Right common carotid artery plus branches (tissue), 1 donor: ENCODE results near the genes POP7, SLC12A9, TRIM56, AP1S1 and FIS1.

DNA sequence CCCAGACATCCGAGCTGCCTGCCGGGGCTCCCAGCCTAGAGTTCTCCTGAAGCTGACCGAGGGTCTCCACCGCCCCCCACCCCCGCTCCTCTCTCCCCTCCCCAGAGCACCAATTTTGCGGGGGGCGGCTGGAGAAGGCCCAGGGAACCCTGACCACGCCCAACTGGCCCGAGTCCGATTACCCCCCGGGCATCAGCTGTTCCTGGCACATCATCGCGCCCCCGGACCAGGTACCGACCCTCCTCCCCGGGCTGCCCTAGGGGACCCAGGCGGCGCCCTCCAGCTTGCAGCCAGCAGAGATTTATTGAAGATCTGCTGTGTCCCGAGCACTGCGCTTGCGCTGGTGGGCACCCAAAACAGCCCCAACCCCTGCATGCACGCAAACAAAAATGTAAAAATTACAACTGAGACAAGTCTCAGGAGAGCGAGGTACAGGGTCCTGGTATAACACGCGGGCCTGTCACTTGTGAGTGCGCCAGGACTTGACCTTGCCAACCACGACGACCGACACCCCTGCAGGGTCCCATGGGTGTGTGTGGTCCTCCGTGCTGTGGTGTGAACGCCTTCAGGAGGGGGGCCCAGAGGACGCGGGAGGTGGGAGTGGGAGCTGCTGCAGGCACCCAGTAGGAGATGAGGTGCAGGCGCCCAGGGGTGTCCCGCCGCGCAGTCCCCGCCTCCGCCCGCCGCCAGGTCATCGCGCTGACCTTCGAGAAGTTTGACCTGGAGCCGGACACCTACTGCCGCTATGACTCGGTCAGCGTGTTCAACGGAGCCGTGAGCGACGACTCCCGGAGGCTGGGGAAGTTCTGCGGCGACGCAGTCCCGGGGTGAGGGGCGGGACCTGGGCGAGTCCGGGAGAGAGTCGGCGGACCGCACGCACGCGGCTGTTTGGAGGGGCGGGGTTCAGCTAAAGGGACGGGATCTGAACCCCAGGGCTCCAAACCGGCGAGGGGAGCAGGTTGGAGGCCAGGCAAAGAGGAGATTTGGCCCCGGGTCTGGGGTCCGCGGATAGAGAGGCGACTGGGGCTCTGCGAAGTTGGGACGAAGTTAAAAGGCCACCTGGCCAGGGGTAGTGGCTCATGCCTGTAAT is 3.2 kb downstream of the PCOLCE start:
- PRO-cap, result no peak

DNA sequence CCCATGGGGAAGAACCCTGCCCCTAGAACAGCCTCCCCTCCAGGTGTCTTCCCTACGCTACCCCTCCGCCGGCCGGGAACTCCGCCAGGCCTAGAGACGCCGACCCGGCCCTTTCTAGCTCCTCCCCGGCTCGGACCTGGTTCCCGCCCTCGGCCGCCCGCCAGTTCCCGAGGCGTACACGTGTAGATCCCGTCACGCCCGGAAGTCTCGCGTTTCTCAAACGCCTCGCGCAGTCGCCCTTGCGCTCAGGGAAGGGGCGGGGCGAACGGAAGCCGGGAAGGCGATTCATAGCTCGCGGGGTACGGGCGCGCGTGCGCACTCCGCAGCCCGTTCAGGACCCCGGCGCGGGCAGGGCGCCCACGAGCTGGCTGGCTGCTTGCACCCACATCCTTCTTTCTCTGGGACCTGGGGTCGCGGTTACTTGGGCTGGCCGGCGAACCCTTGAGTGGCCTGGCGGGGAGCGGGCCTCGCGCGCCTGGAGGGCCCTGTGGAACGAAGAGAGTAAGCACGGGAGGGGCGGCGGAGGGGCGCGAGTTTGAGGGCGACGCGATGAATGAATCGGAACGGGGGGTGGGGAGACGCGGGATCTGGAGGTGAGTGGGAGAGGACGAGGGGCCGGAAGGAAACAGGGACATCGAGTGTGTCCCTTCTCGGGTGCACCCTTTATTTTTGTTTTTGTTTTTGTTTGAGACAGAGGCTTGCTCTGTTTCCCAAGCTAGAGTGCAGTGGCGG is at the start of gene POP7:
POP7 (plus strand) TSS at position 318 of the 732 bp plus-strand sequence.
- PRO-cap, result bidirectional peak, plus-strand start at position 275 of the sequence, minus-strand start at position 138 of the sequence

- PRO-cap, result no peak
Observed at GRCh38 chr7:100824883-100825610, 2.3 kb downstream of the EPHB4 start.

GRCh38 chr7:100826624-100827332 is 545 bp downstream of the EPHB4 start:
- PRO-cap, result unidirectional peak, plus-strand start at chr7:100827006; bidirectional peak, plus-strand start at chr7:100827253, minus-strand start at chr7:100827255

GRCh38 chr7:100852001-100853193 is at the start of gene SLC12A9:
TSS of gene SLC12A9 (plus strand) at chr7:100852713.
- PRO-cap, result bidirectional peak, plus-strand start at chr7:100852726, minus-strand start at chr7:100852600

DNA sequence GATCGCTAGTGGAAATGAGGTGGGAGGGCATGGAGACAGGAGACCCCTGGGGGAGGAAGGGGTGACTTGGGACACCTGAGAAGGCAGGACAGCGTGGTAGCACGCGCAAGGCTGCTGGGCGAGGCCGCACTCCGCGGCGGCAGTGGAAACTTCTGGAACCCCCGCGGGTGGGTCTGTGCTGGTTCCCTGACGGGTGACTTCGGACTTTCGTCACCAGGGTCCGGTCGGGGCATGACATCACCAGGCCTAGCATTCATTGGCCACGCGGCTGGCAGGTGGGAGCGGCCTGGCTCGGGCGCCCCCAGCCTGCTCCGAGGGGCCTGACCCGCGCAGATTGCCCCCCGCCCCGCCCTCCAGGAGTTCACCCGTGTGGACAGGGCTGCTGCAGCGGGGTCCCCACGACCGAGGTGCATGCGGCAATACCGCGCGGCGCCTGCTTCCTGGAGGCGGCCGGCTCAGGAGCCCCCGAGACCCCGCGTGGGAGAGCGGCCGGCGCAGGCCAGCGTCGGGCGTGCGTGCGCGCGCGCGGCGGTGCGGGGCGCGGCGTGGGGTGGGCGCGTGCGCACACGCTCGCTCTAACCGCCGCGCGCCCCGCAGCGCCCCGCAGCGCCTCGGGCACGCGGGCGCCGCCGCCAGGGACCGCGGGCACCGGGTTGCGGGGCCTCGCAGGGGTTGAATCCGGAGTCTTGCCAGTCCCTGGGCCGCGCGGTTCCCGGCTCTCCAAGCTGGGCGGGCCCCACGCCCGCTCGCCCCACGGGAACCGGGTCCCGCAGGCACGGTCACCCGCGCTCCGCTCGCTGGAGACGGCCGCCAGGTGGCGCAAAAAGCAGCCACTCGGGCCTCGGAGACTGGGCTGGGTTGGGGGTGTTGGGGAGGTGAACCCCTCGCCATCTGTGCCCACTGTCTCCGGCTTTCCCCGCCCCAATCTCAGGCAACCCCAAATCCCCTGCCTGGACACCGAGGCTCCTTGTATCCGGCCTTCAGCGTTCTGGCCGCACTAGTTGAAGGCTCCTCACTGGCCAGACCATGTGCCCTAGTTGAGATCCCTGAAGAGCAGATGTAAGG is 1.1 kb upstream of the ACHE start:
- PRO-cap, result unidirectional peak, minus-strand start at position 201 of the sequence

DNA sequence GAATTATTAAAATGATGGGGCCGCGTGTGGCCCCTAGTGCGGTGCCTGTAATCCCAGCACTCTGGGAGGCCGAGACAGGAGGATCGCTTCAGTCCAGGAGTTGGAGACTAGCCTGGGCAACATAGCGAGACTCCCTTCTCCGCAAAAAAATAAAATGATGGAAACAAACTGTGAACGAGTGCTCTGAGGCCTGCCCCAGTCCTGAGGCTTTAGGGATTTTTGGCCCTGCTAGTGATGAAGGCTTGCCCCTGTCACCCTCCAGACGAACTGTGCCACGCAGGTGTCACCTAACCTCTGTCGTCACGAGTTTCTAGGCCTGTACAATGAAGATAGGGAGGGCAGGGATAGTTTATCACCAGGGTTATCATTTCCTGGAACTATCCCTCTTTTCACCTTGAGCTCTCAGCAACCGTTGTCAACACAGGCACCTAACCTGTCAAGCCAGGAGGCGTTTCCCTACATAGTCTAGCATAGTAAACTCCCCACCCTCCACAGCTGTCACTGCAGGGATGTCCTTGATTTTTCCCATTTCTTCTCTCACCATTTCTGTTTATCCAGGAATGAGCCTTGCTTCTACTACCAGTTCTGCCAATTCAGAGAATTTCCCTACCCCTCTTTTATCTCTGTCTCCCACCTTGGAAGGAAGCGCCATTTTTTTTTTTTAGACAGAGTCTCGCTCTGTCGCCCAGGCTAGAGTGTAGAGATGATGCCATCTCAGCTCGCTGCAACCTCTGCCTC is 2.1 kb upstream of the ACHE start:
- PRO-cap, result no peak

DNA sequence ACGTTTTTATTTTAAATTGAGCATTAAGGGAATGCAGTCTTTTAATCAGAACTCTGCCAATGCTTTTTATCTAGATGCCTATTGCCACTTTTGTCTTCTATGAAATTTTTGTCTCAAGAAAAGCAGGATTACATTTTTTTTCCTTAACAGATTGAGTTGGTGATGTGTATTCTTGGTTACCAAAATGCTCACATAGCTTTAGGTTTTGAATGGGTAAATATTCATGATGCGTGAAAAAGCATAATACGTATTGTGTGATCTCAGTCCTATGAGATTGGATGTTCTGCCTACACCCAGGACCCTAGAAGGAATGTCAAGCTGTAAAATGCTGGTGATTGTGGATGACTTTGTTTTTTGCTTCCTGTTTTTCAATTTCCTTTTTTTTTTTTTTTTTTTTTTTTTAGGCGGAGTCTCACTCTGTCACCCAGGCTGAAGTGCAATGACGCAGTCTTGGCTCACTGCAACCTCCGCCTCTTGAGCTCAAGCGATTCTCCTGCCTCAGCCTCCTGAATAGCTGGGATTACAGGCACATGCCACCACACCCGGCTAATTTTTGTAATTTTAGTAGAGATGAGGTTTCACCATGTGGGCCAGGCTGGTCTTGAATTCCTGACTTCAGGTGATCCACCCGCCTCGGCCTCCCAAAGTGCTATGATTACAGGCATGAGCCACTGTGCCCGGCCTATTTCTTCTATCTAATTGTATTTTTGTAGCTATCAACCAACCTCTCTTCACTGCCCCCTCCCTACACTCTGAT is 14.7 kb upstream of the ACHE start:
- PRO-cap, result no peak

DNA sequence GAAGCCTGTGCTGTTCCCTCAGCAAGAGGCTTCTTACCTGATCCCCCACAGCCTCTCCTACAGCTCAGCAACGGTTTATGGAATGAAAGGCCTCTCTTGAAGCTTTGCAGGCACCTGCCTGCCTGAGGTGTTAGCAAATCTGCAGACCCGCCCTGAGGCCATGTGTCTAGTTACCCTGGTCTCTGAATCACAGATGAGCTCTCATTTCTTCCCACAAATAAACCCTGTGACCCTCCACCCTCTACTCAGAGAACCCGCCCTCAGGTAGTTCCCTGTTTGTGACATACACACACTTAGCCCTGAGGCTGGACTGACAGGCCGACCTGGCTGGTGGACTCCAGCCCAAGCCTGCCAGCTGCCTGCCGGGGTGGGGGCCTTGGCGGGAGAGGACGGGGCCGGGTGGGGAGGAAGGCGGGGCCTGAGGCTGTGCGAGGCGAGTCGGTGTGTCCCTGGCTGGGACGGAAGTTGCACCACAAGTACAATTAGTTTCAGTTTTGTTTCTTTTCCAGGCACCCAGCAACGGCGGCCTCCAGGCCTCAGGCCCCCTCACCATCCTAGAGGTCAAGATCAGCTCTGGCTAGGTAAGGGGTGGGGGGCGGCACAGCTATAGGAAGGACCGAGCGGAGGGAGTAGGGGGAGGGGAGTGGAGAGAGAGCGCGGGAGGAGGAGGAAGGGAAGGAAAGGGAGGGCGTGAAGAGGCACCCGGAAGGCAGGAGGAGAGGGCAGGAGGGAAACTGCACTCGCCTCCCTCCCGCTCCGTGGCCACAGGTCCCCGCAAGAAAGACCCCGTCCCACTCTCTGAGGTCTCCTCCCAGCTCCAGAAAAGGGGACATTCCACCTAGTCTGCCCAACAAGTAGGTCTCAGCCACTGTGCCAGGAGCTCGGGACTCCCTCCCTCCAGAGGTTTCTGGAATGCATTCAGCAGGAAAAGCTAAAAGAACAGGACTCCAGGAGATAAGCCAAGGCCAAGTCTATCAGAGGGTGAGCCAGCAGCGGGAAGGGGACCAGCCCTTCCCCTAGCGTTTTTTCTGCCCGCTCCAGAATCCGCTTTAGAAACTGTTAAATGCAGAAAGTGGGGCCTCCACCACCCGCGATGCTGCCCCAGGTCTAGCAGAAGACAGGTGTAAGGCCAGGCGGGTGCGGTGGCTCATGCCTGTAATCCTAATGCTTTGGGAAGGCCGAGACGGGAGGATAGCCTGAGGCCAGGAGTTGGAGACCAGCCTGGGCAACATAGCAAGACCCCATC is at the start of gene TRIM56:
TRIM56 (plus strand) TSS at position 491 of the 1,246 bp plus-strand sequence.
- PRO-cap, result unidirectional peak, plus-strand start at position 491 of the sequence; bidirectional peak, plus-strand start at position 962 of the sequence, minus-strand start at position 894 of the sequence

GRCh38 chr7:101095355-101095938 is 10.2 kb downstream of the TRIM56 start:
- PRO-cap, result no peak

DNA sequence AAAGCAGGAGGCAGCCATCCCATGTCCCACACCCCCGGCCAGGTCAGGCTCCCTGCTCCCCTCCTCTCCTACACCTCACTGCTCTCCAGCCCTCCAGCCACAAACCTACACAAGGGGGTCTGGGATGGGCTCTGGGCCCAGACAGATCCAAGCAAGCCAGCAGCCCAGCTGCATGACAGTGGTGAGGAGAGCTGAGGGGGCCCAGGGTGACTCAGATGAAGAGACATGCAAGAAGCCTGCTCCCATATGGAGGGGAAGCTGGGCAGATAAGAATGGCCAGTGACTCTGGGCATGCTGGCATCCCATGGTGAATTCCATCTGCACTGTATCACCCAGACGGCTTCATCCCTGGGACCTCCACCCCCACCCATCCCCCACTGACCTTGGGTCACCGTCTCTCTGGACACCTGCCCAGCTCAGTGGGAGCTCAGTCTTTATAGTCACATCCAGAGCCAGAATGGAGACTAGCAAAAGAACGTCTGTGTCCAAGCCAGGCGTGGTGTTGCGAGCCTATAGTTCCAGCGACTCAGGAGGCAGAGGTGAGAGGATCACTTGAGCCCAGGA is 9.6 kb upstream of the SERPINE1 start:
- PRO-cap, result no peak

DNA sequence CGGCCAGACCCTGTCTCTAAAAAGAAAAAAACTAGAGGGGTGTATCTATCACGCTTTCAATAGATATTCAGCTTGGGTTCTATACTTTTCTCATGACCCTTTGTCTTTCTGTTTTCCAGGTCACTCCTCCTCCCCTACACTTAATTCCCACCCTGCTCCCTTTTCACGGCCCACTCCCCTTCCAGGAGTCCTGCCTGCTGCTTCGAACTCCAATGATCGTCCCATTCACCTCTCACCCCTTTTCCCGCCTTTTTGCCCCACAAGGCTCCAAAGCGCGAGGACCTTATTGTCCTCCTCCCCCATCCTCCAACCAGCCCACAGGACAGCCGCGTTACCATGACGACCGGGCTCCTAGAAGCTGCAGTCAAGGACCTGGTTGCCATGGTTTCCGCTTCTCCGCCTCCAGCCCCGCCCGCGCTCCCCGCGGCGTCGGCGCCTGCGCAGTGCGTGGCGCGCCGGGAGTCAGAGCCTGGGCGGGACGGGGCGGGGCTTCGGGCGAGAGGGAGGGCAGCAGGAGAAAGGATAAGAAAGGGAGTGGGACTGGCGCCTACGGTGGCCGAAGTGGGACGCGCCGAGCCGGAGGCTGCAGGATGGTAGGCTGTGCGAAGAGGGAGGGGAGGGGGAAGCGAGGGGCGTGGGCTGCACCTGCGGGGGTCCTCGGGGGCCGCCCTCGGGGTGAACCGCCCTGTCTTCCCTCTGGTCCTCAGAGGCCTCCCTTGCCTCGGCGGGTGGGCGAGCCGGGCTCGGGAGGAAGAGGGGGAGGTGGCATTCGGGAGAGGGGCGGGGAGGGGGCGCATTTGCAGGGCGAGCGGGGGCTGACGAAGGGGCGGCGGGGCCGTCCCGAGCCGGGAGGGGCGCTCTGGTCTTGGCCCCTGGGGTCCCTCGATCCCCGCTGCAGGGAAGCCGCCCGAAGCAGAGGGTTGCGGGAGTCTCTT is at the start of gene AP1S1:
AP1S1 (plus strand) TSS at position 552 of the 935 bp plus-strand sequence.
- PRO-cap, result unidirectional peak, plus-strand start at position 552 of the sequence

- PRO-cap, result no peak
Observed at GRCh38 chr7:101162462-101163541, 2.6 kb downstream of the VGF start.

DNA sequence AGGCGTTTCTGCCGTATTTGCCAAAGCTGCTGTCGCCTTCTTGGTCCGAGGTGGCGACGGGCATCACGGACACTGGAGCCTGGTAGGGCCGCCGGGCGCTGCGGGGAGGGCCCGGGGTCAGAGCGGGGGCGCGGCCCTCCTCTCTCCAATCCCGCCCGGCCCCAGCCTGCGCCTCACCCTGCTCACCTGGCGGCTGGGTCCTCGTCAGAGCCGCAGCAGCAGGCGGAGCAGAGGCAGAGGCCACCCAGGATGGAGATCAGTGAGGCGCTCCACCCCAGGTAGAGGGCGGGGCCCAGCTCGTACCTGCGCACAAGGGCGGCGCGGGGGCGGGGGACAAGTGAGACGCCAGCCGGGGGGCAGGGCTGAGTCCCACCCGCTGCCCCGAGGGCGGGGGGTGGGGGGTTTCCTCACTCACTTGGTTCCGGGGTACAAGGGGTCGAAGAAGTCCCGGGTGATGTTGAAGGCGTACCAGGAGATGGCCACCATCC is 5.1 kb downstream of the CLDN15 start:
- PRO-cap, result no peak

DNA sequence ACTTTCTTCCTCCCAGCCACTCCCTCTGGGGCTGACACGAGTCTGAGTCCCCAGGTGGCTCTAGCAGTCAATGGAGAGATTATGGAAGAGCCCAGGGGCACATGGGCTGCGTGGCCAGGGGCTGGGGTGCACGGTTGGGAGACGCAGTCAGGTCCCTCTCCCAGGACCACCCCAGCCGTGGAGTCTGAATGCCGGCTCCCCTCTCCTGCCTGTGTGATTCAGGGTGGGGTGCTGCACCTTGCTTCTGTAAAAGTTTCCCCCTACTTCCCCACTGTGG is 1.9 kb downstream of the CLDN15 start:
- PRO-cap, result no peak

GRCh38 chr7:101244530-101245519 is at the start of gene FIS1:
TSS of gene FIS1 (minus strand) at chr7:101245081.
- PRO-cap, result bidirectional peak, plus-strand start at chr7:101244844, minus-strand start at chr7:101244714; bidirectional peak, plus-strand start at chr7:101245140, minus-strand start at chr7:101245081

DNA sequence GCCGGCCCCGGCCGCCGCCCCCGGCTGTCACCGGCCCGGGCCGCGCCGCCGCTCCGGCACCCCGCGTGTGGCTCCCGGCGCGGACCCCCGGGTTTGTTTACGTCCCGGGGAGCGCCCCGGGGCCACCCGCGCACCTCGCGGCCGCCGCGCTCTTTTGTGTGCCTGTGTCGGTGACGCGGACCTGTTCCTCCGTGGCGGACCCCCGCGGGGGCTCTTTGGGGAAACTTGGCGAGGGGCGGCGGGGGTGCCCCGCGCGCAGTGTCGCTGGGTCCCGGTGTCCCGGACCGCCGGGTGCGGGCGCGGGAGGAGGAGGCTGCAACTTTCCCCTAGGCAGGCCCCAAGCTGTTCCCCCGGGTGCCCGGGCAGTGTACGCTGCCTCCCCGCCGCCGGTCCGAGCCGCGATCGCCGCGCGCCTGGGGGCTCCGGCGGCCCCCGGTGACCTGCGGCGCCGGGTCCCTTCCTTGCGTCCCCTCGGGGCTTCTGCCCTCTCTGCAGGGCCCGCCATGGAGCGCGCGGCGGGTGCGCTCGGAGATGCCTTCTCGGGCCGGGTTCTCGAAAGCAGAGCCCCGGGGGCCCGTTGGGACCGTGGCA is 494 bp upstream of the CUX1 start:
- PRO-cap, result no peak

DNA sequence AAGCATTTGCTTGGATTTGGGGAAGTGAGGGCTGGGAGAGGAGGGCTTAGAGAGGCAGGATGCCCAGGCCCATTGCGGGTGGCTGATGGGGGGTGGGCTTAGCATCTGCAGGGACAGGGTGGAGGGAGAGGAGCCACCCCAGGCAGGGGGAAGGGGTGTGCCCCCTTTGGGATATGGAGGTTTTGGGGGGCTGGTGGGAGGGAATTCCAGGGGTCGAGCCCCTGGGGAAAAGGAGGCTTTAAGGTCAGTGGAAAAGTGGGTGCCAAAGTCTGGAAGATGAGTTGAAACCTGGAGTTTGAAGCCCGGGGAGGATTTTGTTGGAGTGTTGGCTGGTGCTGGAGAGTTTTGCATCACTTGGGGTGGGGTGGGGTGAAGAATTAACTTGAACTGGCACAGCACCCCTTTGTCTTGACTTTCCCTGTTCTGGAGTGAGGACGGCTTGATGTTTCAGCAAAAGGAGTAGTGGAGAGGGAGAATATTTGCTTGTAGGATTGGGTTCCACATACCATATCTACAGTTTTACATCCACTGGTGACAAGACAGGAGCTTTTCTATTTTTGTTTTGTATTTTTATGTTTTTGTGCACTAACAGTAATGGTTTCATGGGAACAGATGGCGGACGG is 11.5 kb downstream of the CUX1 start:
- PRO-cap, result no peak

DNA sequence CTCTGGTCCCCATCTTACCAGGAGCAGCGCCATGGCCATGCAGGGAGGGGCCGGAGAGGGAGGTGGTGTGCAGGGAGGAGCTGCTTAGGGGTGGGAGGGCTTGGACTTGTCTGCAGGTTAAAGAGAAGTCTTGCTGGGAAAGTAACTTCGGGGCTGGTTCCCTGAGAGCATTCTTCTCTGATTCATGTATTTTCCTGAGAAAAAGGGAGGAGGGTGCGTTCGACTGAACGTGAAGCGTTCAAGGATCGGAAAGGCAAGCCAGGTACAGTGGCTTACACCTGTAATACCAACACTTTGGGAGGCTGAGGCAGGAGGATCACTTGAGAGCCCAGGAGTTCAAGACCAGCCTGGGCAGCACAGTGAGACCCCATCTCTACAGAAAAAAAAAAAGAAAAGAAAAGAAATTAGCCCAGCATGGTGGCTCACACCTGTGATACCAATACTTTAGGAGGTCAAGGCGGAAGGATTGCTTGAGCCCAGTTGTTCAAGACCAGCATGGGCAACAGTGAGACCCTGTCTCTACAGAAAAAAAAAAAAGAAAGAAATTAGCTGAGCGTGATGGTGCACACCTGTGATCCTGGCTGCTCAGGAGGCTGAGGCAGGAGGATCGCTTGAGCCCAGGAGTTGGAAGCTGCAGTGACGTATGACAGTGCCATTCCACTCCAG is 15.6 kb downstream of the CUX1 start:
- PRO-cap, result no peak

- PRO-cap, result no peak
Observed at GRCh38 chr7:101843694-101844369, 26.4 kb downstream of the CUX1 start.